Heart left ventricle (tissue), 7 donors: ENCODE measurements around the gene ZNF248.

DNA sequence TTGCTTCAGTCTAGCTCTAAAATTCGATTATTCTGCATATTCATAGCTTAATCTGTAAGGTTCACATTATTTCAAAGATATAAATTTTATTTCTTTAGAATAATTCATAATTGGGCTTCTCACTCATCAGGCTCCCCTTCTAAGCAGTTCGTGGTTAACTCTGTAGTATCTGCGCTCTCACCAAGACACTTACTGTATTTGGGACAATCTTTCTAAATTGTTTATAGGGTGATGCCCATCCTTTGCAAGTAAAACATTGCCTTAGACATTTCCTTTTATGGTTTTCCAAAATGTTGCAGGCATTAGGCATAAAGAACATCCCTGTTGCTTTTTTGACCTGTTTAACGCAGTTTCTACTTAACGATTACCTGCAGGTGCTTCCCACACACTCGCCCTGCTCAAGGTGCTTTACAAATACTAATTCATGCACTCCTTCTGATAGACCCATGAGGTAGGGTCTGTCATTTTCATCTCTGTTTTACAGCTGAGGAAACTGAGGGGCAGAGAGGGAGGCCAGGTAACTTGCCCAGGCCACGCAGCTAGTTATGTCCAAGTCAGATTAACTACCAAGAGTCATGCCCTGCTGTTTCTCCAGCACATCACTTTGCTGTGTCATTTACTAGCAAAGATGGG is 91.9 kb upstream of the GJD4 start:
- PRO-cap, 6 experiments, result peak in 1 of 6 experiments; most common plus-strand start position 363 of the sequence (in 1)
- RAMPAGE, long total RNA, 2 experiments, result no peak in any of the 2 experiments
- RRBS, result no CpG with 5 or more reads among the region's 7 CpGs

DNA sequence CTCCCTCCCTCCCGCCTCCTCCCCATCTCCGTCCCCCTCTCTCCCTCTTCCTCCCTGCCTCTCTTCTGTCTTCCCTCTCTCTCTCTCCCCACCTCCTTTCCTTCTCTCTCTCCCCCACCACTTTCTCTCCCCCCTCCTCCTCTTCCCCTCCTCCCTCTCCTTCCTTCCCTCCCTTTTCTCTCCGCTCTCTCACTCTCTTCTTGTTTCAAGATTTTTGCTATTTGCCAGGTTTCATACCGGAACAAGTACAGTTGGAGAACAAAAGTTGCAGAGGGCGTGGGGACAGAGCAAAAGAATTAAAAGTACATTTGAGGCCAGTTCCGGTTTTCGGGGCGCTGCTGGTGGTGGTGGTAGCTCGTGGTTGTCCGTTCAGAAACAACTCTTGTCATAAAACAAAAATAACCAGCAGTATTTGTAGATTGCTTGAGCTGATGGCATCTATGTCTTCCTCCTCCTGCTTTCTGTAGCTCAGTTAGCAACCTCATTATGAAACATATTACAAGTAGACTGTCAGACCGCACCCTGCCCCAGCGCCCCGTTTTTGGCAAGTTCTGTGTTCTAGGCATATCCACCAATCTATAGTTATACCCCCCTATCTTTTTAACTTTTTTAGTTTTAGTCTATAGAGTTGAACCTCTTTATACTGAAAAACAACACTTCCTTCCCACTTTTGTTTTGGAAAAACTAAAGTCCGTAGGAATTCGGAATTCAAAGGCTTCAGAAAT is 1.7 kb upstream of the FZD8 start:
- PRO-cap, 6 experiments, result peak in 1 of 6 experiments; most common plus-strand start position 266 of the sequence (in 1); most common minus-strand start position 67 of the sequence (in 1)
- RAMPAGE, long total RNA, 2 experiments, result no peak in any of the 2 experiments
- RRBS, result 4% methylated on average over 2 of the region's 15 CpGs

- PRO-cap, 6 experiments, result no peak in any of the 6 experiments
- RAMPAGE, long total RNA, 2 experiments, result no peak in any of the 2 experiments
- RRBS, result no CpG with 5 or more reads among the region's 30 CpGs
Measured at GRCh38 chr10:35858546-35859486, 216.7 kb upstream of the FZD8 start.

GRCh38 chr10:37402403-37402727 is 277.0 kb downstream of the ANKRD30A start:
- PRO-cap, 6 experiments, result no peak in any of the 6 experiments
- RAMPAGE, long total RNA, 2 experiments, result no peak in any of the 2 experiments
- RRBS, result no CpG with 5 or more reads among the region's 2 CpGs

DNA sequence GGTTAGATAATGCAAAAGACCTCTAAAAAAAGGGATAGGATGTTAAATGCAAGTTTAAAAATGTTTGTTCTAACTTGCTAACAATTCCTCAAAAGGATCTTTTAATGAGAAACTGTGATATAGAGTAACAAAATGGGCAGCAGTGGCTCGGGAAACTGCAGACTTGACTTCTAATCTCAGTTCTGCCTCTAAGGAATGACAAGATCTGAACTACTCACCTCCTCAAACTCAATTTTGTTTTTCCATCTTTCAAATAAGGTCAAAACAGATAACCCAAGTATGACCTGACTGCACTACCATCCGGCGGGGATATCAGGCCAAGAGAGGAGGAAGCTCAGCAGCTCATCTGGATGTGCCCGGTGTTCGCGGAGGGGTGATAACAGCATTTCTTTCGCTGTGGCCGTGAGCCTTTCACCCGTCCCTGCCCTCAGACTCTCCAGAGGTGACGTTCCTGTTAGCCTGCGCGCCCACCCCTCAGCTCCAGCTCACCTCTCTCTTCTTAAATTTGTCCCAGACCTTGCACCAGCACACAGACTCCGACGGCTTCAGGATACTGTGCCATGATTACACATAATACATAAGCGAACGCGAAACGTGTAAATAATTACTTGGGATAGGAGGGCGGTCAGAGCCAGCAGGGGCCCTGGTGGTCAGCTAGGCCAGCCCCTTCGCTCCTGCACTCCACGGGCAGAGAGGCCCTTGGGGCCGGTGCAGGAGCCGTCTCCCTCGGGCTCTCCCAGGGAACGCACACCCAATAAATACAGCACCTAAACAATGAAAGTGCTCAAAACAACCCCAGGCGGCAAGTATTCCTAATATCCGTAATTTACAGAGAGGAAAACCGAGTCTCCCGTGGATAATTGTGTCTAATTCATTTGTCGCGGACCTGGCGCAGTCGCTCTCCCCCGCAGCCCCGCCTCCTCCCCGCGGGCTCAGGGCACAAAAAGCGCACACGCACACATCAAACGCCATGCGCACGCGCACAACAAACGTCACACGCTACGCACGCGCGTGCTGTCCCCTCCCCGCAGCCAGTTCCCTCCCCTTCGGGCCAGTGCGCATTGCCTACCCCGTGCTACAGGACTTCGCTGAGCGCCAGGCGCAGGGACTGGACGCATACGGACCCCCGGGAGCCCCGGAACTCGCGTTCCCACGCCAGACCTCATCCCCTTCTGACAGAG is at the start of gene ZNF248:
TSS of gene ZNF248 (minus strand) at position 915 of the 1,181 bp plus-strand sequence.
- PRO-cap, 6 experiments, result peak in 6 of 6 experiments; most common plus-strand start position 1,054 of the sequence (in 6); most common minus-strand start position 915 of the sequence (in 6)
- RAMPAGE, long total RNA, 2 experiments, result start-site peak on the minus strand in 2 of 2 experiments, centred at positions 917 to 921 of the sequence, 63 to 94 reads per replicate
- RRBS, result 3% methylated on average over 3 of the region's 63 CpGs

GRCh38 chr10:38023807-38024249 is 13.4 kb downstream of the ZNF33A start:
- PRO-cap, 6 experiments, result peak in 1 of 6 experiments; most common plus-strand start chr10:38024075 (in 1)
- RAMPAGE, long total RNA, 2 experiments, result no peak in any of the 2 experiments
- RRBS, result no CpG with 5 or more reads among the region's 10 CpGs

DNA sequence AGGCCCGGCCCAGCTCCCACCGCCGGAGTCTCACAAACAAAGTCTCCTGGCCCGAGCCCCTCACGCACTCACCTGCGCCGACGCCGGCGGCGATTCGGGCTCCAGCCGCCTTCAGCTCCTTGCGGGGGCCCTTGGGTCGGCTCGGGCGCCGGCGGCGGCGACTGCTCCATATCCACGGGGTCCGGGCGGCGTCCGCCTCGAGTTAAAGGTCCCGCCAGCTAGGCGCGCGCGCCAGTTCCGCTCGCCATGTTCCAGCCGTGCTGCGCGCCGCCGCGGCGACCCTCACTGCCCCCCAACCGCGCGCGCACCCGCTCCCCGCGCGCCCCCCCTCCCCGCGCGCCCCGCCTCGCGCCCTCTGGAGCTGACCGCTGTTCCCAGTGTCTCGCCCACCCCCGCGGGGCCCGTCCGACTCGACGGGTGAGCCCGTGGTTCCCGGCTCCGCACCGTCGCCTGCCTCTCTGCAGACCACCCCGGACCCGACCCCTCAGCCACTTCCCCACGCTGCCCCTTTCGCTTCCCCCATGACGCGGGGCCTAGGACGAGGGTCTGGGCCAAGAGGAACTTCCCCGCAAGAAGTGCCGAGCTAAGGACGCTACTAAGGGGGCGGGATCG is 396.1 kb downstream of the ZNF33B start:
- PRO-cap, 6 experiments, result no peak in any of the 6 experiments
- RAMPAGE, long total RNA, 2 experiments, result no peak in any of the 2 experiments
- RRBS, result 38% methylated on average over 11 of the region's 80 CpGs

DNA sequence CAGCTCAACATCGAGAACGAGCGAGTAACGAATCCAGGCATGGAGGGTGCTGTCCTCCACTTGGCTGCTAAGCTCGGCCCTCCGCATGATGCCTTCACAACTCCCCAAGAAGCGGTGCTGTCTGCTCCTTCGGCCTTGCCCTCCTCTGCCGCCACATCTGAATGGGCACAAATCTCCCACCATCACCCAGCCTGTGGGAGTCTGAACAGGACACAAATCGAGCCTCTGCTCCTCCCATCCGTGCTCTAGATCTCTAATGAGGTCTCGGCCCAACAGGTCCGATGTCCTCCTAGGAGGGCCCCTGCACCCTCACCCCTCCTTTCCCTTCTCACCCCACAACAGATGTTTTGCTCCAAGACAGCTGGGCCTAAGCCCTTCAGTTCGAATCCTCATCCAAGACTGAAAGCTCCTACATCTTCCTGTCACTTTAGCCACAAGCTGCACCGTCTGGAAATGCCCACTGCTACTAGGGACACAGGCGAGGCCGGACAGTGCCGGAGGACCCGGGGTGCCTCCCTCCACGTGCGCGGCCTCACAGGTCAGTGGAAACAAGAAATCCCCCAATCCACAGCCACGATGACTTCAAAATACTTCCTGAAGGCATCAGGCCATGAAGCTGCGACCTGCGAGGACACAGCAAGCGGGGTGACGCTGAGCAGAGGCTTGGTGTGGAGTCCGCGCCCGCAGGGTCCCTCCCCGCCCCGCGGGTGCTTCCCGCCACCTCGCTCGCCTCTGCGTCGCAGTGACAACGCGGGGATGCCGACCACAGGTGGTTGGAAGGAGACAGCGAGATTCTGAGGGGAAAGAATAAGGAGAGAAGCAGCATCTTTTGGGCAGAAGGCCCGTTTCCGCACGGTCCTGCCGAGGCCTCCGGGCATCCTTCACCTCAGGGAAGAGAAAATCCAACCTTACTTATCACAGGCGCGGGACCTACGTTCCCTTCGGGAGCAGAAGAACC is 86.4 kb downstream of the ZNF33B start:
- PRO-cap, 6 experiments, result no peak in any of the 6 experiments
- RAMPAGE, long total RNA, 2 experiments, result no peak in any of the 2 experiments
- RRBS, result no CpG with 5 or more reads among the region's 51 CpGs

- PRO-cap, 6 experiments, result no peak in any of the 6 experiments
- RAMPAGE, long total RNA, 2 experiments, result no peak in any of the 2 experiments
- RRBS, result no CpG with 5 or more reads among the region's 8 CpGs
Measured at GRCh38 chr10:42646860-42647549, 8.6 kb upstream of the ZNF33B start.

- PRO-cap, 6 experiments, result no peak in any of the 6 experiments
- RAMPAGE, long total RNA, 2 experiments, result no peak in any of the 2 experiments
- RRBS, result no CpG with 5 or more reads among the region's 6 CpGs
Measured at GRCh38 chr10:43082014-43082516, 5.2 kb downstream of the RET start.

DNA sequence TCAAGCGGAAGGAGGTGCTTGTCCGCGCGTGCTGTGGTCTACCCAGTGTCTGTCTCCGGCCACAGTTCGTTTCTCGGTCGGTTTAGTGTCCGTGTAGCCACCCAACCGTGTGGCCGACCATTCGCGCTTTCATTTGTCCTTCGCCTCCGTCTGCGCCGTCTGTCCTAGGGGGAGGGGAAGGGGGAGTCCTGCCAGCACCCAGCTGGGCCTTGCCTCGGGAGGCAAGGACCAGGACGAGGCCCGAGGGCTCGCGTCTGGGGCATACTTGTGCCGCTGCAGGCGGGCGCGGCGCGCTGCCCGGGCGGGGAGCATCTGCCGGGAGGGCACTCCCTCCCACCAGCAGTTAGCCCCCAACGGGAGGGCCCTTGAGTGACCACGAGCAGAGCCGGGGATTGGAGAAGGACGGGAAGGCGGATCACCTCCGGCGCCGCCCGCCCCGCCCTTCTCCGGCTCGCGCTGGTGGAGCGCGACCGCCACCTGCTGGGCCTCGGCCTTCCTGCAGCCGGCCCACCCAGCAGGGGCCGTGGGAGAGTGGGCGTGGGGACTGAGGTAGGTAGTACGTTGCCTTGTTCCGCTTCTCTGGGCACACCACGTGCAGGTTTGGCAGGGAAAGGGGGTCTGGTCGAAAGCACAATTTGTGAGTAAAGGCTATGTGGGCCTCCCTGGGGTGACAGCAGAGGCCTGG is 28.5 kb downstream of the RET start:
- PRO-cap, 6 experiments, result peak in 4 of 6 experiments; most common plus-strand start position 528 of the sequence (in 1); most common minus-strand start position 367 of the sequence (in 2)
- RAMPAGE, long total RNA, 2 experiments, result no peak in any of the 2 experiments
- RRBS, result 2% methylated on average over 14 of the region's 55 CpGs

GRCh38 chr10:43389677-43390528 is 18.5 kb downstream of the FXYD4 start:
- PRO-cap, 6 experiments, result no peak in any of the 6 experiments
- RAMPAGE, long total RNA, 2 experiments, result no peak in any of the 2 experiments
- RRBS, result no CpG with 5 or more reads among the region's 9 CpGs

- PRO-cap, 6 experiments, result no peak in any of the 6 experiments
- RAMPAGE, long total RNA, 2 experiments, result no peak in any of the 2 experiments
- RRBS, result no CpG with 5 or more reads among the region's 7 CpGs
Measured at GRCh38 chr10:43404646-43405051, 4.3 kb downstream of the HNRNPF start.

DNA sequence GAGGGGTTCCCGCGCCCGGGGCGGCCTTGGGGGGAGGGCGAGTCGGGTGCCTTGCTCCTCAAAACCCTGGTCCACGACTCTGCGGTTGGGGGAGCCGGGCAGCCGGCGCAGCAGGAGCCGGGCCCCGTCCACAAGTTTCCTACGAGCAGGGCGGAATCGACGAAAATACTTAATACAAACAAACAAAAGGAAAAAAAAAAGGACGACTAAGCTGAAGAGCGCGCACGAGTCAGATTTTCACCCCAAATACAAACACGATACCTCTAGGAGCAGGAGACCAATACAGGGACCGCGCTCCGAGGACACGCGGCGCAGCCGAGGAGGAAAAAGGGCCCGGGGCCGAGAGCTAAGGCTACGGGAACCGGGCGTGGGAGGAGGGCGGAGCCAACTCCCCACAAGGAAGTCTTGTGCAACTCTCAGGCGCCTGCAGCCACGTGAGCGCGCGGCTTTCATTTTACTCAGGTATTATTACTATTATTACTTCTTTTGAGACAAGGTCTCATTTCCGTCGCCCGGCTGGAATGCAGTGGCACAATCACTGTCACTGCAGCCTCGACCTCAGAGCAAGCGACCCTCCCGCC is 1.4 kb downstream of the HNRNPF start:
- PRO-cap, 6 experiments, result peak in 6 of 6 experiments; most common plus-strand start position 400 of the sequence (in 1); most common minus-strand start position 329 of the sequence (in 3)
- RAMPAGE, long total RNA, 2 experiments, result start-site peak on the minus strand in 1 of 2 experiments, centred at position 343 of the sequence, 410 reads per replicate
- RRBS, result 2% methylated on average over 9 of the region's 46 CpGs

- PRO-cap, 6 experiments, result peak in 2 of 6 experiments; most common minus-strand start chr10:44385810 (in 2)
- RAMPAGE, long total RNA, 2 experiments, result no peak in any of the 2 experiments
- RRBS, result 29% methylated on average over 9 of the region's 36 CpGs
Measured at GRCh38 chr10:44385543-44386038, 694 bp upstream of the CXCL12 start.

DNA sequence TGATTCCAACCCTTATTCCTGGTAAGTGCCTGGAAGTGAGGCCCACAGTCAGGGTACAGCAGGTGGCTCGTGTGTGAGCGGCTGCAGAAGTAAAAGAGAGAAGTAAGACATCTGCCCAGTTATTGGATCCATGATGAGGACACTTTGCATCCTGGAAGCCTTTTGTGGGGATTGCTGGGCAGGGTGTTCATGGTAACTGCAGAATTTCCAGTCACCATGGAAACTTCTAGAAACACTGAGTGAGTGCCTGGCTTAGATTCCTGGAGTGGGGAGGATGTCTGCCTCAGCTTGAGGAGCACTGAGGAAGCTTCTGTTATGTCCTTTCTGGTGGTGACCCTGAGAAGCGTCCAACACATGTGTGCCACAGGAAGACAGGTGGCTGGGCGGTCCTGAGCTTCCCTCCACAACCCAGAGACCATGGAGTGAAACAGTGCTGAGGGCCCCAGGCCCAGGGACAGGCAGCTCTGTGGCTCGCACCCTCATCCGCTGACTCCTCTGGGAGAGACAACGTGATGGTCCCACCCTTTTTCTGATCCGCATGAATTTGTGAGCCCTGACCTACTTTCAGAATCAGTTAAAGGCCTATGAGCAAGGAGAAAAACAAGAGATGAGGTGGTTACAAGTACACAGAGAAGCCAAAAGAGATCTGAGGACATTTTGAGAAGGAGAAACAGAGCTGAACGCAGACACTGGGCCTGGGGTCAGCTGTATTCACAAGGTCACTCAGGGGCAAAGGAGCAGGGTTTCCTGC is 191.9 kb upstream of the CXCL12 start:
- PRO-cap, 6 experiments, result peak in 2 of 6 experiments; most common plus-strand start position 603 of the sequence (in 1); most common minus-strand start position 506 of the sequence (in 1)
- RAMPAGE, long total RNA, 2 experiments, result no peak in any of the 2 experiments
- RRBS, result no CpG with 5 or more reads among the region's 9 CpGs

DNA sequence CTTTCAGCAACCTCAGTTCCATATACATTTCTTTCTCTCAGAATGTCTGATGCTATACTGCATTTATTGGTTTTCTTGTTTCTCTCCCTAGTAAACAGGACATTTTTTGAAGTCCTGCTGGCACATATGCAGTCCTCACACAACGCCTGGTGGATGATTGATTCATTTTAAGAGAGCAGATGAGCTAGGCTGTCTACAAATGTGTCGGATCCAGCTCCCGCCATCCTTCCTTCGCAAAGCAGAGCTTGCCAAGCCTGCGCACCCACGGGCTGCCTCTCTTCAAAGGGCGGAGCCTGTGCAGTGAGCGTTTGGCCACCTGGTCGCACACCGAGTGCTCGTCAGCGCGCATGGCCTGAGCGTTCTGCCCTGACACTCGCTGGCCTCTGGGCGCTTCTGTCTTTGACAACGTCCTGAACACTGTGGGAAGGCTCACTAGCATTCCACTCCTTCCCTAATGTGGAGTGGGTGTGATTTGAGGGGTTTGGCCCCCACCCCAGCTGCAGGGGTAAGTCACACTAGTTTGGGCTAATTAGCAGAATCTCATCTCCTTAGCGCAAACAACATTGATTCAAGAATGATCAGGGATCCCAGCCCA is 47.1 kb upstream of the TMEM72 start:
- PRO-cap, 6 experiments, result no peak in any of the 6 experiments
- RAMPAGE, long total RNA, 2 experiments, result no peak in any of the 2 experiments
- RRBS, result no CpG with 5 or more reads among the region's 18 CpGs

DNA sequence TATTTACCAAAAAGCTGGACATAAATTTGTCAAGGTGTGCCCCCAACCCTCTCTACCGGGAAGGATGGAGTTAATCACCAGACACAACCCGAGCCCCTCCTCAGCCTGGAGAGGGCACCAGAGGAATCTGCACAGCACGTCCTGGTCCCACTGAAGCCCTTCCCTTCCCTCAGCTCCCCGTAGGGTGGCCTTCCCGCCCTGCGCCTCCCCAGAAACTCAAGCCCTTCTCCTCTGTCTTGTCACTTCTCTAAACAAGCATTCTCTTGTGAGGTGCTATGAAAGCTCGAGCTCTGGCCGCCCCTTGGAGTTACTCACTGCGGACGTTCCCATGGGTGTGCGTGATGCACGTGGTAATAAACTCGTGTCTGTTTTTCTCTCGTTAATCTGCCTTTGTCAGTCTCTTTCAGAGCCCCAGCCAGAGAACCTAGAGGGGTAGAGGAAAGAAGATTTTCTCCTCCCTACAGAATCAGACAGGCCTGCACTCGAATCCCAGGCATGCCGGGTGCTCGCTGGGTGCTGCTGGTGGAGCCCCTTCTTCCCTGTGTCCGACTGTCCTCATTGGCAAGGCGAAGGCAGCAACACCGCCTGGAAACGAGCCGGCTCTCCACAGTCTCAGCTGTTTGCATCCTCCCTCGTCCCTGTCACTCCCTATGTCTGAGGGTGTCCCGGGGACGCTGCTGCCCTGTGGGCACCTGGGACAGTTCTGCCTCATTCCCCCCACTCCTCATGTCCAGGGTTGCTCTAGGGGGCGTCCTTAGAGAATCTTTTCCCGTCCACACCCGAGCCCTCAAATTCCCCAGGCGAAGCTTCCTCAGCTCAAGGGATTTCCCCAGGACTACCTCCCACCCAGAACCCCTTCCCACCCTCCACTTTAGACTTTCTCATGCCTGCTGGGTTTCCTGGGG is 31.8 kb upstream of the TMEM72 start:
- PRO-cap, 6 experiments, result no peak in any of the 6 experiments
- RAMPAGE, long total RNA, 2 experiments, result no peak in any of the 2 experiments
- RRBS, result 9% methylated on average over 9 of the region's 29 CpGs

DNA sequence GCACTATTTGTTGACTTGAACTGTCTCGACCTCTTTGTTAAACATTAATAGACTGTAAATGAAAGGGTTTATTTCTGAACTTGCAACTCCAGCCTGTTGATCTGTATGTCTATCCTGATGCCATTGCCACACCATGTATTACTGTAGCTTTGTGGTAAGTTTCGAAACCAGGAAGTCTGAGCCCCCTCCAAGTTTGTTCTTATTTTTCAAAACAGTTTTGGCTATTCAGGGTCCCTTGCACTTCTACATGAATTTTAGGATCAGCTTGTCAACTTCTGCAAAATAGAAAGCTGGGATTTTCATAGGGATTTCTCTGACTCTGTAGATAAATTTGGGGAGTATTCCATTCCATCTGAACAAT is 19.5 kb upstream of the RASSF4 start:
- PRO-cap, 6 experiments, result no peak in any of the 6 experiments
- RAMPAGE, long total RNA, 2 experiments, result no peak in any of the 2 experiments
- RRBS, result no CpG with 5 or more reads among the region's 2 CpGs

DNA sequence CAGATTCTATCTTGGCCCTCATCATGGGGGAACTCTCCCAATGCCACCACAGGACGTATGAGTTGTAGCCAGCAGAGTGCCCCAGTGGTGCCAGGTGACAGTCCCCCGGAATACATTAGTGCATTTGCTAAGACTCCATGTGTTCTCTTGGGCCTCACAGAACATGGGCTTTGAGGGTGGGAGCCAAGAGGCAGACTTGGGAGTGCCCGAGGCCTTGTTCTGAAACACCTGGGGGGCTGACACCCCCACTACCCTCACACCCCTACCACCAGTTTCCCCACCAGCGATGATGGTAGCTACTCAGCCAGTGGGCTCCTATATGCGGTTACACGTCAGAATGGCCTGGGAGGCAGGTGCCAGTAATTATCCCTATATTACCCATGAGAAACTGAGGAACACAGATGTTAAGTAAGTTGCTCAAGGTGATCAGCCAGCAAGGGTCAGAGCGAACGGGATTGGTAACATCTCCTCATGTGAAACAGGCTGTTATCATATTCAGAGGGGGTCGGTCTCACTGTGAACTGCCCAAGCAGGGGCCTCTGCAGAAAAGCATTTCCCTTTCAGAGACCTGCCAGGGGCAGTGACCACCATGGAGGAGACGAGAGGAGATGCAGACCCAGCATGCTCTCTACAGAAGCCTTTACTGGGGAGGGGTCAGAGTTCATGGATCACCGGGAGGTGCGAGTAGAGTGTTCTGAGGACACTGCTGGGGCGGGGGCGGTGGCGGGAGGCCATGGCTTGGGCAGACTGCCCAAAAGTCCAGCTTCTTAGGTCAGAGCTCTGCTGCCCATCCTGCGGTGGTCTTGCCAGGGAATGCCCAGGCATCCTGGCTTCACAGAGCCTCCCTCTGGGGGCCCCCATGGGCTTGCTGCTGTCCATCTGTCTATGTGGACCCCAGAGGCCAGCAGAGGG is 1.6 kb downstream of the DEPP1 start:
- PRO-cap, 6 experiments, result no peak in any of the 6 experiments
- RAMPAGE, long total RNA, 2 experiments, result no peak in any of the 2 experiments
- RRBS, result no CpG with 5 or more reads among the region's 16 CpGs